ENCODE data around the genes ITPRID2, PPP1R1C, NUP35 and ZC3H15.

- RAMPAGE, long total RNA, result no peak
- RRBS, result no CpG with 5 or more reads among the region's 3 CpGs
These were observed 148.5 kb upstream of the ITGA4 start for GRCh38 chr2:181308527-181309203.

DNA sequence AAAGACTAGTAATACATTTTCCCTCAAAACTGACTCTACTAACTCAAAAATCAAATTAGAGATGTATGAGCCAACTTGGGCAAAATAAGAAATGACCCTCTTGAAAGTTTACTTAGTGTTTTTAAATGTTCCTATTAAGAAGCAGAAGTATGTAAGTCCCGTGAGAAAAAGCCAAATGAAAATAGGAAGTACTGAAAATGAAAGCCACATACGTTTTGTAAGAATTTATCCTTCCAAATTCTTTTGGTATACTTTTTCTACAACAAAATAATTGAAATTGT, 148.0 kb upstream of the ITGA4 start:
- RAMPAGE, long total RNA, result no peak
- RRBS, result no CpG with 5 or more reads among the region's 2 CpGs

- RAMPAGE, long total RNA, result no peak
- RRBS, result no CpG with 5 or more reads among the region's 3 CpGs
These were observed 6.3 kb downstream of the ITGA4 start for GRCh38 chr2:181463495-181463942.

GRCh38 chr2:181678101-181678920, 2.0 kb downstream of the NEUROD1 start:
- RAMPAGE, long total RNA, result no peak
- RRBS, result no CpG with 5 or more reads among the region's 49 CpGs

- RAMPAGE, long total RNA, result no peak
- RRBS, result 2% methylated on average over 37 of the region's 96 CpGs
These were observed at the start of gene ITPRID2 for GRCh38 chr2:181891578-181892397. TSS of gene ITPRID2 (plus strand) at chr2:181891730.

DNA sequence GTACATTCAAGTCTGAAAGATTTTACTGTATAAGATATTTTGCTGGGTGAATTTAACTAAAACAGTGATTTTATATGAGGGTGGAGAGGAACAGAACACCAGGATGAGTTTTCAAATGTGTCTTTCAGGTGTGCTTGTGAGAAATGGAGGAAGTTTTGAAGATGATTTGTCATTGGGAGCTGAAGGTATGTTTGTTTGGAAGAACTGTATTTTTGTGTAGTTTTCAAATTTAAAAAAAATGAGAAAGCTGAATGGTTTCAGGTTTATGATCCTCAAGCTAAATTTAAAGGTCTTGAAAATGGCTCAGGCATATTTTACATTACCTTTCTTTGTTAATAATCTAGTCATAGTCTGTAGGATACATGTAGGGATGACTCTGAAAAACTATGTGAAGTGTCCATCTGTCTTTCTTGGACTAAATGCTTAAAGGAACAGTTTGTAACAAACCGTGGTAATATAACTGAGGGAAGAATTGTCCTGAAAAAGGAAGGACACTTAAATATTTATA, 5.3 kb downstream of the ITPRID2 start:
- RAMPAGE, long total RNA, result no peak
- RRBS, result no CpG with 5 or more reads among the region's 1 CpG

DNA sequence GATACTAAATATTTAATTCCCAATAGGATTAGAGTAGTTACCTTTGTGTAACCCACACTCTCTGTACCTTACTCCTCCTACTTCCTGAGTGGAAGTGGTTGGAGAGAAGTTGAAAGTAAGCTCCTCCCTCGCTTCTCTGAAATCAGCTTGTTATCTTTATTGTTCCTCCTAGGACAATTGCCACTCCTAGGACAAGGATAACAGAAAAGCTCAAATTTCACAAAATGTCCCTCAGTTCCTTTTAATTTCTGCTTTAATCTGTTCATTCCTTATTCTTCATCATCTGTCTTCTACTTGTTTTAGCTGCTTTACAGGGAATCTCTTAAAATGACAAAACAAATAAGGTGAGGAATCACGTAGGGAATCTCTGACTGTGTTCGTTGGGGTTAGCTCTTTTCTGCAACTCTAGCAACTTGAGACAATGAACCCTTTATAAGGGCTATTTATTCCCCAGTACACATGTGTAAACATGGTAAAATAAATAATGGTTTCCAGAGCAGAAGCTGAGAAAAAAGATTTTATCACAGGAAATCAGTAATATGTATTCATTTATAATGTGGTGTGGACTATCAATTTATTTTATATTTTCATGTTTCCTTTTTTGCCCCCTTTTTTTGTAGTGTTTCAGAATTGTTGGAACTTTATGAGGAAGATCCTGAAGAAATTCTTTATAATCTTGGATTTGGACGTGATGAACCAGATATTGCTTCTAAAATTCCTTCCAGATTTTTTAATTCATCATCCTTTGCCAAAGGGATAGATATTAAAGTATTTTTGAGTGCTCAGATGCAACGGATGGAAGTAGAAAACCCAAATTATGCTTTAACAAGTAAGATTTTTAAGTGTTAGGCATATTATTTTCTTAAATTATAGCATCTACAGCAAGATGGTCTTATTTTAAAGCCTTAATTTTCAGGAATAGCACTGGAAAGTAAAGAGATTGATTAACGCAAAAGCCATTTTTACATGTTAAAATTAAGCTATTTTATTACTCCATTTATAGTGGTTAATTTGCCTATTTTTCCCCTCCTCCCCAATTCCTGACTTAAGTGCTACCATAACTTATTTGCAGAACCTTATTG, 8.9 kb downstream of the ITPRID2 start:
- RAMPAGE, long total RNA, result no peak
- RRBS, result no CpG with 5 or more reads among the region's 6 CpGs

GRCh38 chr2:181910089-181910854, 18.7 kb downstream of the ITPRID2 start:
- RAMPAGE, long total RNA, result no peak
- RRBS, result no CpG with 5 or more reads among the region's 3 CpGs

DNA sequence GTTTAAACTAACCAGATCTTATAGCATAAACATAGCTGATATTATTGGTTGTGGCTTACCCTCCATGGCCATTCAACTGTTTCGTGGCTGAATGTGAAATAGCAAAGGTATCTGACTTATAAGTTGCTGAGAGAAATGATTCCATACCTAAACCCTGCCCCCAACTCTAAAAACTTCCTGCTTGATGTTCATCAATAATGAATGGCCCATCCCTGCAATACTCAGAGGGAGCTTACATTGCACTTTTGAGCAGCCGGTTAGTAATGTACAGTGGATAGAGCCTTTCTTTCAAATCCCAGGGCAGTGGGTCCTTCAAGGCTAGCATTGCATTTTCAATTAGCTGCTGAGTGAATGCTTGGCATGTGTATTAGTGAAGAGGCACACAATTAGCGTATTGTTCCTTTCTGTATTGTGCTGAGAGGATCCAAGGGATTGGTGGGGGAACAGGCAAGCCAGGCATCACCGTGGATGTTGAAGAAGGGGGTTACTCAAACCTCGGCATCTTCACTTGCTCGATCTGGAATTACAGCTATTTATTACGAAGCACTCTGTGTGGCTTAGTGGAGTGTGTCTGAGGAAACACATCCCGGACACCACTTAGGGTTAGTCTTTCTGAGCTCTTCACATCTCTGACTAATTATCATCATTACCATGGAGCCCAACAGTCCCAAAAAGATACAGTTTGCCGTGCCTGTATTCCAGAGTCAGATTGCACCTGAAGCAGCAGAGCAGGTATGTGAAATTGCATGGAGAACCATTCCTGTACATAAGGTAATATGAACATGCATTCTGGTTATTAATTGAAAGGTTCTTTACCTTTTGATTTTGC, at the start of gene PPP1R1C:
Gene PPP1R1C (plus strand): TSS at position 394 of the 829 bp plus-strand sequence.
- RAMPAGE, long total RNA, result no peak
- RRBS, result no CpG with 5 or more reads among the region's 9 CpGs

GRCh38 chr2:182055859-182056332, 70.2 kb downstream of the PPP1R1C start:
- RAMPAGE, long total RNA, result no peak
- RRBS, result no CpG with 5 or more reads among the region's 4 CpGs

GRCh38 chr2:182925021-182925802, 58.8 kb upstream of the FRZB start:
- RAMPAGE, long total RNA, result no peak
- RRBS, result no CpG with 5 or more reads among the region's 3 CpGs

GRCh38 chr2:183013217-183014001, 24.8 kb downstream of the NCKAP1 start:
- RAMPAGE, long total RNA, result no peak
- RRBS, result no CpG with 5 or more reads among the region's 4 CpGs

DNA sequence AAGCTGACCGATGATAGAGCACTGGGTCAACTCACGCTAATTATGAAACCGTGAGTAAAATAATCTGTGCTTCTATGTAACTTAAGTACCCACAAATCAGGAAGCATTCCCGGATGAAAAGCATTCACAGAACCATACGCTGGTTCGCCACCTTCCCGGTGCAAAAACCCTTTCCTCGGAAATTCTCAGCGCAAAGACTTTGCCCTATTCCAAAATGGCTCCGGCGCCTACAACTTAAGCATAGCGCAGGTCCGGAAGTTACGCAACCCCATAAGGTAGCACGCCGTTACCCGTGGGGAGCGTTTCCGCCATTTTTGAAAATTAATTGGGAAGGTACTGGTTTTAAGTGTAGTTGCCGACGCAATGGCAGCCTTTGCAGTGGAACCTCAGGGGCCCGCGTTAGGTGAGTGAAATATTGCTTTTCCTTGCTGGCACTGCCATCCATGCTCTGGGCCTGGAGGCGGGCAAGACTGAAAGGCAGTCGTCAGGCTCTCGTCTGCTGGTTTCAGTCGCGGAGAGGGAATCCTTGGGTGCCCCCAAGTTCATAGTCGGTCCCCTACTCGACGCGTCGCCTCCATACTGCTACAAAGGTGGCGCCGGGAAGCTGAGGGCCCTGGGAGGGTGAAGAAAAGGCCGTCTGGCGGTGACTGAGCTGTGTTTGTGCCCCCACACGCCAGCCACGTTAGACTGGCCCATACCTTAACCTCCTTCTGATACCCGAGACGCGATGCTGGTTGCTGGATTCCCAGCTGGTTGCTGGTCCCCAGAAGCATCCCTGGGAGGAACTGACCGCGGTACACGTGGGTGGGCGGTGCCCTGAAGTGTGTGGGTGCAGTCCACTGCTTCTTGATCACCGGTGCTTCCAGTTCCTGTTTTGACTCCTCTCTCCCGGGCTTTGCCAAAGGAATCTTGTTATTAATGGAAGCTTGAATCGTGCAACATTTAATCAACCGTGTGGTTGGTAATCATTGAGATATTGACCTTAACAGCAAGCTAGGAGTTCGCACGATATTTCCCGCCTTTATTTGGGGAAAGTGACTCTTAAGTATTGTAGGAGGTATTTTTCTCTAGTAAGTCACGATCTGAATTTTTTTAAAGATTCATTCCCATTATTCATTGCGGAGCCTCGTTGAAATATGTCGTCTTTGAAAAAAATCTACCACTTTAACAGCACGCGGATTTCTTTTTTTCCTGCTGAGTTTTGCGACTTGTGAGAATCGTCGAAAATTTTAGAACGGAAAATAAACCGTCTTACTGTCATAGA, at the start of gene NUP35:
Gene NUP35 (plus strand): TSS at position 349 of the 1,264 bp plus-strand sequence.
- RAMPAGE, long total RNA, result start-site peak on the plus strand centred at position 318 of the sequence, 64 bp wide, 110 and 154 reads in 2 replicates
- RRBS, result 0% methylated on average over 2 of the region's 64 CpGs

GRCh38 chr2:184242189-184242462, 356.2 kb upstream of the ZNF804A start:
- RAMPAGE, long total RNA, result no peak
- RRBS, result no CpG with 5 or more reads among the region's 2 CpGs

GRCh38 chr2:186439316-186439986, 46.6 kb upstream of the ZC3H15 start:
- RAMPAGE, long total RNA, result no peak
- RRBS, result no CpG with 5 or more reads among the region's 6 CpGs

DNA sequence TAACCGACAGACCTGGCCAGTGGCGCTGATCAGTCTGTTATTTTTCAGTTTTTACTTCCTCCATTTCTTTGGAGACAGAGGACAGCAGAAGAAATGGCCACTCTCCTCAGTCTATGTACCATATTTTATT, 46.2 kb upstream of the ZC3H15 start:
- RAMPAGE, long total RNA, result no peak
- RRBS, result no CpG with 5 or more reads among the region's 2 CpGs

GRCh38 chr2:186485667-186486409, at the start of gene ZC3H15:
TSS of gene ZC3H15 (plus strand) at chr2:186486260.
- RAMPAGE, long total RNA, result start-site peak on the minus strand at chr2:186485999-186486153, 177 and 16 reads in 2 replicates; start-site peak on the plus strand at chr2:186486229-186486334, 2,722 and 2,874 reads in 2 replicates
- RRBS, result 2% methylated on average over 8 of the region's 56 CpGs

DNA sequence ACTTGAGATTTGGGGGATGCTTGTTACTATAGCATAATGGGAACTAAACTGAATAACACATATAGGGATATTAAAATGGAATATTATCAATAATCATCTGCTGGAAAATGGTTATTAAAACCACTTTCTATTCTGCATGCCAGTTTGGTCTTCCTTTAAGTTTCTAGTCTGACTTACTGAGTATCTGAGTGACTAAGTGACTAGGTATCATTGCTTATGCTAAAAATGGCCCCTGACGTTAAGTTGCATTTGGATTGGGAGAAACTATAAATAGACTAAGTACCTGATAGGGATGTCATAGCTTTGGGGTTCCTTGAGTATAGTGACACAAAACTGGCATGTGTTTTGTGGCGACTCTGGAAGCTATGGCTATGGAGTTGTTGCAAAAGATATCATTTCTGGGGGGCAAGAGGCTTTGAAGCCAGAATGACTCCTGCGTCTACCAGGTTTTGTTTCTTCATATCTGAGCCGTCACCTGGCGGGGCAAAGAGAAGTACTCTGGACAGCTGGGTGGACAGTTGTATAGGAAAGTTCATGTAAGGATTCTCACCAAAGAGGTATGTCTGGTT, 17.8 kb downstream of the ITGAV start:
- RAMPAGE, long total RNA, result no peak
- RRBS, result no CpG with 5 or more reads among the region's 5 CpGs

DNA sequence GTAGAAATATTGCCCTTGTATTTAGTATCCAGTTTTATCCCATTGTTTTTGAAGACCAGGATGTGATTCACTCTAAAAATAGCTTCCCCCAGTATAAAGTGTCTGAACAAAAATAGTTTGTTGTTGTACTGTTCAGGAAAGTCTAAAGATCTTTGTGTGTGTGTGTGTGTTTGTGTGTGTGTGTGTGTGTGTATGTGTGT, 145.4 kb downstream of the CALCRL start:
- RAMPAGE, long total RNA, result no peak

DNA sequence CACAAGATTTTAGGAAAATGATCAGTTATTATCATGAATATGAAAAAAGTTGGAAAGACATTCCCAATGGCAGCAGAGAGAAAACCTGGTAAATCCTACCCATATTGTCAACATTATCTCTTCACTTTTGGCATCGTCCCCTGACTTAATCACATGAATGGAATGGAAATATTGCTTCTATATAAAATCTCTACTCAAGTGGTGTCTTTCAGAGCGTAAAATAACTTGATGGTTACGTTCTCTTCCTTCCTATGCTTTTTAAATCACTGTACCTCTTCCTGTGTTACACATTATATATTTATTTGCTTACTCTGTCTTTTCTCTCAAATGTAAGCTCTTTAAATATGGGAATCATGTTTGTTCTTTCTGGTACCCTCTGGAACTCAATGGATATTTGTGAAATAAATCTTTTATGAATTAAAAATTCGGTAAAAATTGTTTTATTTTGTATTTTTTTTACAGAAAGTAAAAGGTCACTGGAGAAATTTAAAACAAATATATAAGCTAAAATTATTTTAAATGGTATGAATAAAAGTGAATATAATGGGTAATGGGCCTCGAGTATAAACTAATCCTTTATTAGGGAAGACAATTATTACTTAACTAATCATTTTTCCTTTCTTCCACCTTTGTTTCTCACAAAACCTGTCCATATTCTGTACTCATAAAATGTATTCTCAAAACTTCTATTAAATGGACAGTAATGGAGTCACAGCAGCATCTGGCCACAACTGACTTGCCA, 23.7 kb downstream of the TFPI start:
- RAMPAGE, long total RNA, result no peak
- RRBS, result no CpG with 5 or more reads among the region's 5 CpGs

Data from epithelial cell of alveolus of lung (primary cell).